Pulmonary lymph node (tissue), 1 donor: ENCODE data around the genes FGF6 and CD9.

GRCh38 chr12:4012779-4013108, 139.5 kb upstream of the PARP11 start:
- PRO-cap, result no peak

- PRO-cap, result no peak
Measured at GRCh38 chr12:4164317-4164449, 109.4 kb upstream of the CCND2 start.

DNA sequence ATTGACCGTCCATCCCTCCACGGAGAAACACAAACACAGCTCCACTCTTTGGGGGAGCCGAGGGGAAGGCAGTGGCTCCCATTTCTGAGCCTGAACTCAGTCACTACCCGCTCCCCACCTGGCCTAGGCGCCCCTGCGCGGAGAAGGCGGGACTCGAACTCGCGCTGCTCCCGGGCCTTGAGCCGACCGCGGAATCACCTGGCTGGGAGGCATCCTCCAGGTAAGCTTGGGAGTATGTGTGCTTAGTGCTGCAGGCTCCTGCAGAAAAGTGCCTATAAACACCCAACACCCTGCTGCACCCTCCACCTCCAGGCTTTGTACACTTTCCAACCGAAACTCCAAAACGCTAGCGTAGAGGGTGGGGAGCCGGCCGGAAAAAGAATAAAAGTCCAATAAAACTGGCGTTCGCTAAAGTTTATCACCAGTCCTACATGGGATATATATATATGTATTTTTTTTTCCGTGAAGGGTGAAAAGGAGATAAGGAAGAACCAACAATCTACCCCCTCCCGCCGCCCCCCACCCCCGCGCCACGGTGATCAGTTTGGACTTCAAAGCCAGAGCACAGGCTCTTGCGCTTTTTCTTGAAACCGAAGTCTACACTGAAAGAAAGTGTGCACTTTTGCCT, 3.3 kb upstream of the CCND2 start:
- PRO-cap, result no peak

DNA sequence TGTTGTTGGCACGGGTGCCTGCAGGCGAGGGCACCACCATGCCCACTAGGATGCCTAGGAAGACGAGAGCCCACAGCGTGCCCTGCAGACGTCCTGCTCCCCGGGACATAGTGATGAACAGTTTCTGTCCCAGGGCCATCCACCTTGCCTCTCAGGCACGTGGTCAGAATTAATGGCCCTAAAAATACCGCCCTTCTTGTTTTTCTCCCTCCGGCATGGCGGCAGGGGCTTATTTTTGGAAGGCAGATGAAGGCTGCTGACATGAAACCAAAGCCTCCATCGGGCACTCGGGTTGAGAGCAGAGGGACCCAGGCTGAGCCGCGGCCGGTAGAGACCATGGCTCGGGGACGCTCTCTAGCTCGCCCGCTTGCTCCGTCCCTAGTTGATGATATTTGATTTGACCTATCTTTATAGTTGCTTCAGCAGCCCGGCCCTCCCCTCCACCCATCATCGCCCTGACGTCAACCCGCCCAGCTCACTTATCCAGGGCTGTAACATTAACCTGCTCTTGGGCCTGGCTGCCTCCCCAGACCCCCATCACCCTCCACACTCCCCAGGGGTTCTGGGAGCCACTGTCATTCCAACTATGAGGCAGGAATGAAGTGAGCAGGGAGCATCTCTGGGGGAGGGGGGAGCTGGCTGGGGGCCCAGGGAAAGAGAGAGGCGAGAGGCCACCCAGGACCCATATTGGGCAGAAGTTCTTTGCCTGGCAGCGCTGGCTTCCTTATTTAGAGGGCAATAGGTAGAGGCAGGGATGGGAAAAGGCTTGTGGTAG, at the start of gene FGF6:
Gene FGF6, minus strand, starts transcription at position 384 of the 775 bp plus-strand sequence.
- PRO-cap, result no peak

DNA sequence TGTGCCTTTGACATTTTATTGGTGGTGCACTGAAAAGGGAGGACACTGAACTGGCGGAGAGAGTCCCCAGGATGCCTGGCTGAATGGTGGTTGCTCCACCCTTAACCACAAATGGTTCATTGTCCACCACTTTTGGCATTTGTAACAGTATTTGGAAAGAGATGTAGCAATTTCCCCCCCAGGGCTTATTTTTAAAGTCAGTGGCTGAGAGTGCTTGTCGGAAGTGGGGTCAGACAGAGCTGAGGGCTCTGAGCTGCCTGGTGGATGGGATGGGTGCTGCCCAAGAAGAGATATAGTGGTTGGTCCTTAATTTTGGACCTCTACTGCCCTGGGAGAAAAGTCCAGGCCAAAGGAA, 31.5 kb upstream of the FGF6 start:
- PRO-cap, result no peak

DNA sequence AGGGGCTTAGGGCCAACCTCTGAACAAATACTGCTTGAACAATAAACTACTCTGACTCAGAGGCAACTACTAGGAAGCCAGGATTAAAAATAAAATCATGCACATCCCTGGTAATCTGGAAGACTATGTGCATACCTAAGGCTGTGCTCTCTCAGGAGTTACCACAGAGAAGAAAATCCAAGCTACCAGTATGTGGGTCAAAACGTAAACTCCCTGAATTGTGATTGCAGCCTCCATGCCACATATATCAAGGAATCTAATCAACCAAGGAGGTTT, 16.0 kb downstream of the GALNT8 start:
- PRO-cap, result no peak

DNA sequence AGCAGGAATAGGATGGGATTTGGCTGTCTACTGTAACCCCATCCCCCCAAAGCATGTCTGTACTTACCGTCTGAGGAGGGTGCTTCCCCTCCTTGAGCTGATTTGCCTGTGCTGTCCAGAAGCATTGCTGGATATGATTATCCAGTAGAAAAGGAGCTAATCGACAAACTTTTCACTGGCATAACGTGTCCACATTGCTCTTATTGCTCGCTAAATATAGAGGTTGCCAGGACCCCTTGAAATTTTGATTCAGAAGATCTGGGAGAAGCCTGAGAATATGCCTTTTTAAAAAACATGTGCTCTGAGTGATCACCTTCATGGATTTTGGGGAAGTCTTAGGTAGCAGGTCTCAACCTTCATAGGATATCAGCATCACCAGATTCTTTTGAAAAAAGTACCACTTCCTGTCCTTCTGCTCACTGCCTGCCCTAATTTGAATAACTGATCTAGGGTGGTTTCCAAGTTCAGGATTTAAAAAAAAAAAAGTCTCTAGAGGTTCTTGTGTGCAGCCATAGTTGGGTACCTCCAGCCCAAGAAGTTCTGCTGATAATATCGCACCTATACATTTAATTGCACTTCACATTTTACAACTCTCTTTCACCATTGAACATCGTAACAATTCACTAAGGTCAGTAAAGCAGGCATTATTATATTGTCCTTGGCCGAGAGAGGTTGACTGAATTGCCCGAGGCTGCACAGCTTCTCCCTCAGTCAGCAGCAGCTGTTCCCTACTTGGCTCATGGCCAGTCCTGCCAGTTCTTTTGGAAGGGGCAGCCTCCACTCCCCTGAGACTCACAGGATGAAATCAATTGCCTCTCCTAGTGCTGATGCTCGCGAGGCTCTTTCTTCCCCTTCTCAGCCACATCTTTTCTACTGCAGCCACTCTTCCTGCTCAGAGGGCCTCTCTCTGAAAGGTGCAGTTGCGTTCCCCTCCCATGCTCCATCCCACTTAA, 20.4 kb downstream of the KCNA6 start:
- PRO-cap, result unidirectional peak, minus-strand start at position 326 of the sequence

DNA sequence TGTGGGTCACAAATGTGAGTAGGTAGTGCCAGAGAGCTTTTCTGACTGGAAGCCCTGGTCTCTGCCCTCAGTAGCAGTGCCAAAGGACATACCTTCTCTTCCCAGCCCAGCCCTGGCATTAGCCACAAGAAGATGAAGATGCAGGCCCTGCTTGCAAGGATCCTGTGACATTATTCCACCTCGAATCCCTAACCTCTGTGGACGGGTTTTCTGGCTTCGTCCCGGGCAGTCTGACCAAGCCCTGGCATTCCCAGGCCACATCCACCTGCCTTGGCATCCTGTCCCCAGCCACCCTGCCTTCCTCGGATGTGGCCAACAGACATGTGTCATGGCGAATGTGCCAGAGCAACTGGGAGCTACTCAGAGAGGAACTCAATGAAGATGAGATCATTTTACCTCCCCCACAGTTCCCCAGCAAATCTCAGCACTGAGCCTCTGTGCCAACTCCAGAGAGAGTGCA, 33.6 kb upstream of the KCNA5 start:
- PRO-cap, result no peak

- PRO-cap, result no peak
Measured at GRCh38 chr12:5080416-5080814, 36.7 kb downstream of the KCNA5 start.

GRCh38 chr12:5171005-5171392, 127.3 kb downstream of the KCNA5 start:
- PRO-cap, result no peak

DNA sequence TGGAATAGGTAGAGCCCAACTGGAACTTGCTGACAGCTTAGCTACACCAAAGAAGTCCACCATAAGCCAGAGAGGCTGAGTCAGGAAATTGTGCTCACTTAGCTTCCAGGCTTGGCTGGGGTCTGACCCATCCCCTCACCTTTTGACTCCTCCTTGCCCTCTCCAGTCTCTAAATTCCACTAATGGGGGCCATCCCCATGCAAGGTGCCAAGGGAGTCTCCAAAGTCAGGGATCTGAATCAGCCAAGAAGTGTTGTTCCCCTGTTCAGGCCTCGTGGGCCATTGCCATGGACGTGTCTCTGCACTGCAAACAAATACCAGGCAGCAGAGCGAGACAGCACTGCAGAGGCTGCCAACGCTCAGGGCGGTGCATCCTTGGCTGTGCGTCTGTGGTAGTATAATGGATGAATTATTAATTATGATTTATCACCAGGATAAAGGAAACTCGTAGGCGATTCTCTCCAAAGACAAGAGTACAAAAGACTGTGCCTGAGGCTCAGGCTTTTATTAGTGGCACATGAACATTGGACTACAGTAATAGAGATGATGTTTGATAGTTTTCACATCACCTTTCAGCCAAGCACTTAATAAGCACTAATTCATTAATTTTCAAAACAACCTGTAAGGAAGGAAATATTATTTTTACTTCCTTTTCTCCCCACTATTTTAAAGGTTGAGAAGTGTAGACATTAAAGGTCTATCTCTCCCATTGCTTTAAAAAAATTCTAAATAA, 122.2 kb upstream of the NTF3 start:
- PRO-cap, result no peak

GRCh38 chr12:5429743-5430547, 2.0 kb upstream of the NTF3 start:
- PRO-cap, result no peak

DNA sequence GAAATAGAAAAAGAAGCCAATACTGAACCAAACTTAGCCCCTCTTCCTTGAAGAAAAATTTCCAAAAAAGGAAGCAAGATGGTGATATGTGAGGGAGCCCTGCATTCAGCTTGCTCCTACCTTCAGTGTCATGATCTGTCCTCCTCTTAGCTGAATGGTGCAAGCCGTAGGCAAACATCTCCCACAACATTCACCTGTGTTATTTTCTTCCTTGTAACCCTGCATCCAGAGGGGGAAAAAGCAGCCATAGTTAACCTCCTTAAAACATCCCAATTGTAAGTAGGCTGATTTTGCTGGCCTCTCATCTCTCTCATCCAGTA, 8.3 kb upstream of the ANO2 start:
- PRO-cap, result no peak

- PRO-cap, result no peak
Measured at GRCh38 chr12:6069213-6069958, 55.1 kb downstream of the VWF start.

- PRO-cap, result no peak
Measured at GRCh38 chr12:6090338-6091302, 33.9 kb downstream of the VWF start.

GRCh38 chr12:6200299-6201120, at the start of gene CD9:
Gene CD9 (plus strand): TSS chr12:6200400.
- PRO-cap, result bidirectional peak, plus-strand start at chr12:6200374, minus-strand start at chr12:6200130

- PRO-cap, result no peak
Measured at GRCh38 chr12:6202362-6203413, 2.5 kb downstream of the CD9 start.

DNA sequence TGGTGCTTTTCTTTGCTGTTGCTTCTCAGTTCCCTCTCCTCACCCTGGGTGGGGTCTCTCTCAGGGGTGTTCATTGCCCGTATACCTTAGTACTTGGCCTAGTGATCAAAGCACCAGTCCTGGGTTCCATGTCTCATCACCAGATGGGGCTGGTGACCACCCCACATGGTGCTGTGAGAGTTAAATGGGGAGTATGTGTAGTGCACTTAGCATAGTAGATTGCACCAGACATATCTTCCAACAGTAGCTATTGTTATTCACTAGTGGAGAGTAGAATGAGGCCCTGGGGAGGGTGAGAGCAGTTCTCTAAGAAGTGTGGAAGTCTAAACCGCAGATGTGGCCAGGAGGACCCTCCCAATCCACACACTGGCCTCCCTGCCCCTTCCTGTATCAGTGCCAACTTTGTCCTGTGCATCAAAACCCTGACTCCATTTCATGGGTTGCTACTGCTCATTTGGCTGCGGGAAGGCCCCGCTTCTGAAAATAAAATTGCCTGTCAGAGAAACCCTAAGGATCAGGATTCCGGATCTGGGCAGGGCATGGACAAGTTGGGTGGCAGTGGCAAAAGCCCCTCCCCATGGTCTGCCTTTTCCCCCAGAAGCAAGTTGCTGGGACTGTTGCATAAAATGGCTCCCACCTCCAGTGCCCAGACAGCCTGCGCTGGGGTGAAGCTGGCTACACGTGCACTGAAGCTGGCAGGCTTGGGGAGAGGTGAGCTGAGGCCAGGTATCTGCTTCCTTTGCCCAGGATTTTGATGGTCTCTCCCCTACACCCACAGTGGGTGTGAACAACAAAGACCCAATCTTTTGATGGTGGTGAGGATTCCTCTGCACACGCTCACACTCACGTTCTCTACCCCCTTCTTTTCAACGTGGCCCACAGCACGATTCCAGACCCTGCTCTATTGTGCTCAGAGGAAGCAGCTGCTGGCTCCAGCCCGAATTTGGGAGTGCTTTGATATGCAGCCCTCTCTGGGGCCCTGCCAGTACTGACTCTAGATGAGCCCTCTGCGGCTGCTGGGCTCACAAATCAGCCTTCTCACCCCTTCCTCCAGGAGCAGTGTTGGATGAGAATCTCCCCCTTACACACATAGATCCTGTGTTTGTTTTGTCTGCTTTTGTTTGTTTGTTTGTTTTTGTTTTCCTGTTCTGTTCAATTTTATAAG, 4.7 kb downstream of the CD9 start:
- PRO-cap, result no peak

GRCh38 chr12:6220024-6220790, 20.0 kb downstream of the CD9 start:
- PRO-cap, result no peak

DNA sequence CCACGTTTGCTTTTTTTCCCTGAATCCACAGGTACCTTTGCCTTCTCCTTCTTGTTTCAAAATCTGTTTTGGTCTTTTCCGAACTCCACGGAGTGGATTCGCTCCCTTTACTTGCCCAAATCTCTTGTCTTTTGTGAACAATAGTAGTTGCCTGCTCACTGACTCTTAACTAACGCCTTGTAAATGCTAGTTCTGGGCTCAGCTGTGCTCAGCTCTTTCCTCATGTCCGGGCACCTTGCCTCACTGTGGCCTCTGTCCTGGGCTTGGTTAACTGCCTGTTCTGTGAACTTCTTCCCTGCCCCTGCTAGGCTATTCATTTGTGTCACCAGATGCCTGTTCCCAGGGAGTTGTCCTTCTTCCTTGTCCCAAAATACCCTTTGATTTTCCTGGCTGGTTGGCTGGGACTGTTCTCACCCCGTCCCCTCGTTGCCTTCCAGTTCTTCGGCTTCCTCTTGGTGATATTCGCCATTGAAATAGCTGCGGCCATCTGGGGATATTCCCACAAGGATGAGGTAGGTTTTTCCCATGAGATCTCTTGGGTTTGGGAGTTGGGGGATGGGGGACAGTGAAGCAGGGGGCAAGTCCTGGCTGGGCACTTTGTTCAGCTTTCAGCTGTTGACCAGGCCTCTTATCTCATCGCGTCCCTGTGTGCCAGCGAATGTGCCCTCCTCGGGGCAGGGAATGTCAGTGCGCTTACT, 32.9 kb downstream of the CD9 start:
- PRO-cap, result no peak